Bronchial lymph node (tissue), 1 donor: ENCODE data around the genes PPP1R1A, OR6C6 and OR6C1.

DNA sequence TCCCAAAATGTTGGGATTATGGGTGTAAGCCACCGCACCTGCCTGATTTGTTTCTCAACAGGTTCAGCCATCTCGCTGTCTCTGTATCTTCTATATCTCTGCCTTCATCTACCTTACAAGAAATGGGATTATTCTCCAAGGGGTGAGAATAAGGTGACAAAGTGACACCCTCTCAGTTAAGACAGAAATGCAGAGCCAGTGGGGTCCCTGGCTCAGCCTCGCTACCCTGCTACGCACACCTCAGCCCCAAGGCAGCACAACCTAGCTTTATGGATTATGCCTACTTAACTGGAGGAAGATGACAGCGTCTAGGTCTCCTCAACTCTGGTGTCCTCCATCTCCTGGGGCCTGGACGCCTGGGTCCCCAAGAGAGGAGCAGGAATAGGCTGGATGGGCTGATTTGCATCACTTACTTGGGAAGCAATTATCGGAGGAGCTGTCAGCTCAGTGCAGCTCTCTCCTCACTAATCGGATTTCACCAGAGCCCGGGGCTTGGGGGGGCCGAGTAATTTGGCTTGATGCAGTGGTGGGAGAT lies 4.4 kb upstream of the SMUG1 start:
- PRO-cap: no peak

DNA sequence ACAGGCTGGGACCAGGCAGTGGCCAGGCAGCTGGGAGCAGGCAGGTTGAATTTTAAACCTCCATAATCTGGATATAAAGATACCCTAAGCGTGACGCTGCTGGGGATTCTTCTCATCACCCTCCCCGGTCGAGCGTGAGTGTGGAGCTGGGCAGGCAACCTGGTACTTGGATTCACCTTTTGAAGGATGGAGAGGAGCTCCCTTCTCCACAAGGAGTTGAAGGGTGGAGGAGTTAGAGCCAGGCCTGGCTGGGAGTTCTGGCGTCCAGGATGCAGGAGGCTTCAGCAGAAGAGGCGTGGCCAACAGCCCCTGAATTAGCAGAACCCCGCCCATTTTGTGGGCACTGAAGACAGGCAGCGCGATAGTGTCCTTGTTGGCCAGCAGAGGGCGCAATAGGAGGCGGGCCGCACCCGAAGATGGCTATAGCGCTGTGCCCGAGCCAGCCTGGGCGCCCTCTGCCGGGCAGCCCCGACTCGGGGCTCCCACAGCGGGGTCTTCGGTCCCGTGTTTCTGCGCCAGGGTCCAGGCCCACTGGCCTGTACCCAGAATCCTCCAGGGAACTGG lies 25.8 kb upstream of the SMUG1 start:
- PRO-cap: no peak

GRCh38 chr12:54238156-54239425 lies 41.3 kb downstream of the CBX5 start:
- PRO-cap: no peak

DNA sequence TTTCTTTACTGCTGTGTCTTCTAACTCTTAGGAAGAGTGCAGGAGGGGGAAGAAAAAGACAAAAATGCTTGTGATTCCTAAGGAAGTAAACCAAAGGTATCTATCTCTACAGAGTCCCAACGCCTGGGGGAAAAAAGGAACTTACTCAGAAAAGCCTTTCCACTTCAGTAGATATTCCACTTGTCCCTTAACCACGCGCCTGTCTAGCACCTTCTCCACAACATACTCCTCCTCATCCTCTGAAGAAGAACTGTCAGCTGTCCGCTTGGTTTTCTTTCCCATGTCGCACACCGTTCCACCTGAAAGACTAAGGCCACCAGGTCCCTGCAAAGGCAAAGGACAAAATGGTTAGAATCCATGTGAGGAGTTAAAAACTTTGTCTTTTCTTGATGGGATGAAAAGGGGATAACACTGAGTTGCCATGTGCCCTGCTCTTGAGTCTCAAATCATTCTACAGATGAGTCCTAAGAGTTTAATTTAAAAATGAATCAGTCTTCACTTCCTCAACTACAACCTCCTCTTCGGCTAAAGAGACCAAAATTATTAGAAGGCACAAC lies 22.5 kb downstream of the CBX5 start:
- PRO-cap: no peak

- PRO-cap: unidirectional peak, plus-strand start at chr12:54259728
Observed at GRCh38 chr12:54258996-54259905, 20.7 kb downstream of the CBX5 start.

DNA sequence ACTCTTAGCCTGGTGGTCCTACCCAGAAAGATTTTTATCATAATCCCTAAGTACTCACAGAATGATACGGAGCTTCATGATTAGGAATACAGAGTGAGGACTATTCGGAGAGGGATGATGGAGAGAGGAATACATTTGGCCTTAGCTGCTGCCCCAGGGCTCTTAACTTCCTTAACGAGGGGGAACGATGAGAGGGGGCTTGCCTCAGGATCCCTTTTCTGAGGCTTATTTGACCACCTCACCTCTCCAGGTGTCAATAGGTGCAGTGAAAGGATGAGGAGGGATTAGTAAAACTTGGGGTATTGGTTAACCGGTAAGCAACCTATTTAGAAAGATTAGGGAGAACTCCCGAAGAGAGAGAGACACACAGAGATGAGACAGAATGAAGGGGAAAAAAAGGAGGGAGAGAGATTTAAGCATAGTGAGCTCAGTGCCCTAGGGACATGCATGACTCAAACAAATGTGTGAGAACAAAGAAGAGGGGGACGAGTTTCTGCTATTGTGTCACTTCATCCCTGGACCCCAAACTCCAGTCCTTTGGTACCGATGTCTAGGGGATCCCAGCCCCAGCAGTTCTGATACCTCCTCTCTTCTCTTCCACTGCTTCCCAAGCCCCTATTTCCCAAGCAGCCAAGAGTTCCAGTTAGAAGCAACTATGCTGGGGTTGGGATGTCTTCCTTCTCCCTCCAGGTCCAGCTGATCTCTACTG lies 1.1 kb downstream of the NFE2 start:
- PRO-cap: no peak

DNA sequence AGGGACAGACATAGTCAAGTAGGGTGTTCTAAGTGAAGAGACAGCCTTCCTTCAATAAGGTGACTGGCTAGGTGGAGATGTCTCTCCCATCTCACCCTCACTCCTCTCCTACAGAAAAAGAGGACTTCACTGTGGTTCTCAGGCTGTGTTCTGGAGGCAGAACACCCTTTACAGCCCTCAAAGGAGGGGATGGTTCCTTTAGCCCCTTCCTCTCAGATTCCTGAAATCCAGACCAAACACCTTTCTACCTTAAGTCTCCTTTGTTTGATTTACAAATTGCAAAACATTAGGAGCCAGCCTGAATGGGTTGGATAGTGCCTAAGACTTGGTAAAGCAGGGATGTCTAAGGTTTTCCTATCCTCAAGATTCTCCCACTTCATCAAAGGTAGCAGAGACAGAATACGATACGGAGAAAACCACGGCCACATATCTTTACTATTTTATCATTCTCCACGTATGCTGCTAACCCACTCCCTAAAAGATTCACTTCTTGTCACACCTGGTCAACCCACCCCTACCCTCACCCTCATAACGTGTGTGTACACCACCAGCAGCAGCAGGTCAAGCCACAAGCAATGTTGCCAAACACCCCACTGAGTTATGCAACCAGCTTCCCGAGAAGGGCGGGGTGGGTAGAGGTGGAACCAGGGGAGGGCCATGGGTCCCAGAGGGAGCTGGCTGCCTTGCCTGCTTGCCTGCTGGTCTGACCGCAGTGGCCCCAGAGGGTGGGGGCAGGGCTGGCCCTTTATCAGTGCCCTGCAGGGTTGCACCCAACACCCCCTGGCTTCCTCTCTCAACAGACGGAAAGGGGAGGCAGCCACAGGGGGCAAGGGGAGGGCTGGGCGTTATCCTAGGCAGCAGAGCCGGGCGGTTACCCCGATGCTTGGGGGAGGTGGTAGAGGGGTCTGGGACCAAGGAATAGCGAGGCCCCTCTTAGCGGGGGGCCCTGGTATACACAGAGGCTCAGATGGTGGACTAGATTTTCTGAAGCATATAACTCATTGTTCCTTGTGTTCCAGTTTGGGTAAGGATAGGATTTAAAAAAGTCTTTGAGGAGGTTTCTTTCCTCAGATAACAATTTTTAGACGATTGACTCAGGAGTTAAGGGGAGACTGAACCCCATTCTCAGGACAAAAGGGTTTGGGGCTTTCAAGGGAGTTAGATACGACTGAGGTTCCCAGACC lies 3.3 kb upstream of the NFE2 start:
- PRO-cap: no peak

DNA sequence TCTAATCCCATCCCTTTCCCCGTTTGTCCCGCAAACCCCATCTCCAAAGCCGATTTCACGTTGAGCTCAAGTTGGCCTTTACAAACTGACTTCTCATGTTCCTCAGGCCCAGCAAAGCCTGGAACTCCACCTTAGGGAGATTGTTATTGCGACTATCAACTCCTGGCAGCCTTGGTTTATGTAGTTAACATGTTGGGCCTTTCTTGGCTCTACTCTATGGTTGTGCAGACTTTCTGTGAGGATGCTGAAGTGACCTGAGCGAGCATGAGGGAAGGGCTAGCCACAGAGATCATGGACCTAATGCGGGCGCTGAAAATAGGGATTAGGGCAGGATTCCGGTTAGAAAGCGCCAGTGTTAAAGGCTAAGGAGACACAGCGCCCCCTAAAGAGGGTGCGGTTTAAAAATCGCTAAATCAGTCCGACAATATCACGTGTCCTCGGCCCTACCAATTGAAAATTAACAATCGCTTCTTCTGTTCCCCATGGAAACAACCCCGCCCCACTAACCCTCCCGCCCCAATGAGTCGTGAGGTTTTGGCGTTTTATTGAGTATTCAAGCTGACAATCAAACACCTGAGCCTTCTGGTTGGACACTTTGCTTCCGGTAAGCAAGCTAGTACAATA lies 403 bp upstream of the COPZ1 start:
- PRO-cap: bidirectional peak, plus-strand start outside the sequence, minus-strand start at position 452 of the sequence

- PRO-cap: bidirectional peak, plus-strand start at chr12:54379305, minus-strand start at chr12:54379182
Observed at GRCh38 chr12:54379008-54379485, 5.5 kb downstream of the ZNF385A start.

DNA sequence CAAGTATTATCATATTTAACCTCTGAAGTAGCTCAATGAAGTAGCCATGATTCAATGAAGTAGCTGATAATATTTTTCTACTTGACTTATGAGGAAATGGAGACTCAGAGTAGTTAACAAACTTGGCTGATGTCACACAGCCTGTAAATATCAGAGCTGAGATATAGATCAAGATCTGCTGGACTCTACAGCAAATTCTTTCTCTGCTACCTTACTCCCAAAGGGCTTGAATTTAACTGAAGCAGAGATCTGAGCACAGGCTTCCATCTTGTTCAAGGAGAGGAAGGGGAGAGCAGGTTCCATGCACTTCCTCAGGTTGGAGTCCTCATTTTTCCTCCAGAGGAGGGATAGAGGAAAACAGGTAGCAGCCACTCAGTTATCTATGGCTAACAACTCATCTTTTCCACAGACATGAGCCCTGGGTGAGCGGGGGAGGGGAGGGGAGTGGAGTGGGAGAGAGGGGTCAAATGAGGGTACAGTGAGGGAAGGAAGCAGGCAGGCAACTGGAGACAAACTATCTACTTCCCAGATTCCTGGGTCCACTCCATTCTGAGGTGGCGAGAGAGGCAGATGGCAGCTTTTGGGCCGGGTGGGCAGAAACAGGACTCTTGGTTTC lies 2.4 kb upstream of the ZNF385A start:
- PRO-cap: no peak

GRCh38 chr12:54394186-54394545 lies 9.6 kb upstream of the ZNF385A start:
- PRO-cap: no peak

- PRO-cap: no peak
Observed at GRCh38 chr12:54429232-54429633, 10.2 kb upstream of the ITGA5 start.

- PRO-cap: no peak
Observed at GRCh38 chr12:54524949-54525347, 24.5 kb upstream of the PDE1B start.

- PRO-cap: no peak
Observed at GRCh38 chr12:54588387-54589094, at the start of gene PPP1R1A. Gene PPP1R1A (minus strand): TSS chr12:54588659.

DNA sequence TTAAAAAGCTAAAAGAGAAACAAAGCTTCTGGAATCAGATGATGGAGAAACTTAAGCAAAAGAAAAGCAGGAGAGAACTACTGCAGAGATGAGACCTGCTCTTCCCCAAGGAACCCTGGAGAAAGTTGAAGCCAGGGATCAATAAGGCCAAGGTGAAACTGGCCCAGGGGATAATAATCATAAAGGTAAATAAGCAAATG lies 17.7 kb upstream of the DCD start:
- PRO-cap: no peak

GRCh38 chr12:54684974-54685792 lies 37.0 kb upstream of the DCD start:
- PRO-cap: no peak

DNA sequence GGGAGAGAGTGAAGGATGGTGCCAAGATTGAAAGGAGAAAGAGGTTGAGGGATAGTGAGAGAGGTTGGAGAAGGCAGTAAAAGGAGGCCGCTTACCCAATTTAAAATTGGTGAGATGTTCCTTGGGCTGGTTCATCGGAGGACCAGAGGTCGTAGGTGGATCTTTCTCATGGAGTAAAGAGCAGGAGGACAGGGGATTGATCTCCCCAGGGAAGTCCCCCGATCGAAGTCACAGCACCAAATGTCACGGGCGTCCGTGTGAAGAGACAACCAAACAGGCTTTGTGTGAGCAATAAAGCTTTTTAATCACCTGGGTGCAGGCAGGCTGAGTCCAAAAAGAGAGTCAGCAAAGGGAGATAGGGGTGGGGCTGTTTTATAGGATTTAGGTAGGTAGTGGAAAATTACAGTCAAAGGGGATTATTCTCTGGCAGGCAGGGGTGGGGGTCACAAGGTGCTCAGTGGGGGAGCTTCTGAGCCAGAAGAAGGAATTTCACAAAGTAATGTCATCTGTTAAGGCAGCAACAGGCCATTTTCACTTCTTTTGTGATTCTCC lies 36.8 kb downstream of the TESPA1 start:
- PRO-cap: no peak

DNA sequence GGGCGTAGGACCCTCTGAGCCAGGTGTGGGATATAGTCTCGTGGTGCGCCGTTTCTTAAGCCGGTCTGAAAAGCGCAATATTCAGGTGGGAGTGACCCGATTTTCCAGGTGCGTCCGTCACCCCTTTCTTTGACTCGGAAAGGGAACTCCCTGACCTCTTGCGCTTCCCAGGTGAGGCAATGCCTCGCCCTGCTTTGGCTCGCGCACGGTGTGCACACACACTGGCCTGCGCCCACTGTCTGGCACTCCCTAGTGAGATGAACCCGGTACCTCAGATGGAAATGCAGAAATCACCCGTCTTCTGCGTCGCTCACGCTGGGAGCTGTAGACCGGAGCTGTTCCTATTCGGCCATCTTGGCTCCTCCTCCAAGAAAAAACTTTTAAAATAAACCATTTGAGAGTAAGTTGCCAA lies 24.3 kb upstream of the OR9K2 start:
- PRO-cap: no peak

DNA sequence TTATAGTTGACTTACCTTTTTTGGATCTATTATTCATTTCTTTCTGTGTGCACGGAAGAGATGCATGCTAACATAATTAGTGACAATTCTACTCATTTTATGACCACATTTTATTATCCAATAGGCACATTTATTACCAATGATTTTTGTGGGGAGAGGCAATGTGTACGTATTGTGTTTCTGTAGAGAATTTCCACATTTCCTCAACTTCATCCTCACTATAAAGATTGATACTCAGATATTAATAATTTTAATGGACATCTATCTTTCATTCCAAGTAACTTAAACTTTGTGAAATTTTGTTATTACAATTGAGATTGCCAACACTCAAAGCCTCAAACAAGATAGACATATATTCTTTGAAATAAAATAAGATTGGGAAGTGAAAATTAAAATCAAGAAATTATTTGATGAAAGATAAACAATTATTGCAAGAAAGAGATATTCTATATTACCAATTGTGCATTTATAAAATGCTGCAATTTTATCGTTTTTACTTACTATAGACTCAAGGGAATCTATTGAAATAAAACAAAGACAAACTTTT lies at the start of gene OR6C6:
TSS of gene OR6C6 (minus strand) at position 266 of the 547 bp plus-strand sequence.
- PRO-cap: no peak

GRCh38 chr12:55314174-55314608 lies at the start of gene OR6C1:
Gene OR6C1 (plus strand): TSS chr12:55314343.
- PRO-cap: no peak